WTC11 (cell line): ENCODE data around the genes SPDYE8, ABHD11, CLDN3 and EIF4H.

- PRO-cap, result no peak
Observed at GRCh38 chr7:72945026-72945897, 20.4 kb downstream of the POM121 start.

DNA sequence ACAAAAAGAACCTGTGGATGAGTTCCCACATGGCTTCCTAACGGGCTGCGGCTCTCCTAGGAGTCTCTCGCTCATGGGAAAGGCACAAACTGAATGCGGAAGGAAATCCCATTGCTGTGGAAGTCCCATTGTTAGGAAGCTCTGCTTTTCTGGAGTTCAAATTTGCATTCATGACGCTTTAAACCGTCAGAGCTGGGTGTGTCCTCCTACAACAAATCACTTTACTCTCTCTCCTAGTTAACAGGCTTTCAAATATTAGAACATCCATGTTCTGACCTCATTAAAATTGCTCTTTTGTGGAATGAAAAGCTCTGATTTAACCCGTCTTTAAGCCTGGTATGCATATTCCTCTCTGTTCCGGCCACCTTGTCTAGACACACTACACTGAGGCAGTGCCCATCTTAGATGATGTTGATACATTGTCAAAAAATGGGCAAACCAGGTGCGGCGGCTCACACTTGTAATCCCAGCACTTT lies at the start of gene SPDYE8:
SPDYE8 (minus strand) TSS at position 133 of the 476 bp plus-strand sequence.
- PRO-cap, result no peak

DNA sequence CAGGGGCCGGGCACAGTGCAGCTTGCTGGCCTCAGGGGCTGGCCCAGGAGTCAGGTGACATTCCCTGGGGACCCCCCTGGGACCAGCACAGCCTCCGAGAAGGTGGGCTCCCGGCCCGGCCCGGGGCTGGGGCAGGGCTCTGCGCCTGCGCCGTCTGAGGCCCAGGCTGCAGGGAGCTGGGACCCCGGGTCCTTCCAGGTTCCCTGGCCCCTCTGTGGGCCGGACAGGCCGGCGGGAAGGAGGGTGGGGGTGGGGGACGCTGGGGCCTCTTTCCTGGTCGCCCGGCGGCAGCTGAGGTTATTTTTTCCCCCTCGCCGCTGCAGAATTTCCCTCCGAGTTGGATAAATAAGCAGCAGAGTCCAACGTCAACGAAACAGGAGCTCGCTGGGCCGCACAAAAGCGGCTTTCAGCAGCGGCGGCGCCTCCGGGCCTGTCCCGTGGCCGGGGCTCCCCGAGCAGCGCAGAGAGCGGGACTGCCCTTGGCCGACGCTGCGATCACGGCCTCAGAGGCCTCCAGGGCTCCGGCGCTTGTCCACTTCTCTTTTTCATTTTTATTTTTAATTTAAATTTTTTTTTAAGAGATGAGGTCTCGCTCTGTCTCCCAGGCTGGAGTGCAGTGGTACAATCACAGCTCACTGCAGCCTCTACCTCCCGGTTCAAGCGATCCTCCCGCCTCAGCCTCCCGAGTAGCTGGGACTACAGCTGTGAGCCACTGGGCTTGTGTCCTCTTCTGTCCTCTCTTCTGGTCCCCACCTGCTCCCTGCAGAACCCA lies 9.4 kb upstream of the FZD9 start:
- PRO-cap, result bidirectional peak, plus-strand start at position 237 of the sequence, minus-strand start at position 156 of the sequence

GRCh38 chr7:73428865-73429403 lies 4.6 kb upstream of the FZD9 start:
- PRO-cap, result unidirectional peak, minus-strand start at chr7:73429283

GRCh38 chr7:73441286-73442159 lies 7.9 kb downstream of the FZD9 start:
- PRO-cap, result no peak

GRCh38 chr7:73508226-73508703 lies 13.8 kb downstream of the BAZ1B start:
- PRO-cap, result no peak

DNA sequence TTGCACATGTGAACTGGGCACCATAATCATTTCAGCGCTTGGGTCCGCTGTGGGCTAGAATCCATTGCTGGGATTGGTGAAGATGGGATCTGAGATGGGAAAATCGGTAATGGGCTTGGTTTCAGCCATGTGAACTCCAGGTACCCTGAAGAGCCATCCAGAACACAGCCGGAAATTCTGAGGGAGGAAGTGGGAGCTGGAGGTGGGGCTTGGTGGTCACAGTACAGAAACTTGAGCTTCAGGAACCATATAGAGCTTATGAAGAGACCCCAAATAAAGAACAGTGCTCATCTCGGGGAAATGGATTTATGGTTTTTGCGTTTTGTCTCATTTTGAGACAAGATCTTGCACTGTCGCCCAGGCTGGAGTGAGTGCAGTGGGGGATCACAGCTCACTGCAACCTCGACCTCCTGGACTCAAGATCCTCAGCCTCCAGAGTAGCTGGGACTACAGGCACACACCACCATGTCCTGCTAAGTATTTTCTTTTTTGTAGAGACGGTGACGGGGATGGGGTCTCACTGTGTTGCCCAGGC lies 3.5 kb upstream of the BAZ1B start:
- PRO-cap, result no peak

- PRO-cap, result no peak
Observed at GRCh38 chr7:73600317-73601103, 22.1 kb upstream of the TBL2 start.

- PRO-cap, result no peak
Observed at GRCh38 chr7:73697292-73697810, 14.0 kb downstream of the BUD23 start.

DNA sequence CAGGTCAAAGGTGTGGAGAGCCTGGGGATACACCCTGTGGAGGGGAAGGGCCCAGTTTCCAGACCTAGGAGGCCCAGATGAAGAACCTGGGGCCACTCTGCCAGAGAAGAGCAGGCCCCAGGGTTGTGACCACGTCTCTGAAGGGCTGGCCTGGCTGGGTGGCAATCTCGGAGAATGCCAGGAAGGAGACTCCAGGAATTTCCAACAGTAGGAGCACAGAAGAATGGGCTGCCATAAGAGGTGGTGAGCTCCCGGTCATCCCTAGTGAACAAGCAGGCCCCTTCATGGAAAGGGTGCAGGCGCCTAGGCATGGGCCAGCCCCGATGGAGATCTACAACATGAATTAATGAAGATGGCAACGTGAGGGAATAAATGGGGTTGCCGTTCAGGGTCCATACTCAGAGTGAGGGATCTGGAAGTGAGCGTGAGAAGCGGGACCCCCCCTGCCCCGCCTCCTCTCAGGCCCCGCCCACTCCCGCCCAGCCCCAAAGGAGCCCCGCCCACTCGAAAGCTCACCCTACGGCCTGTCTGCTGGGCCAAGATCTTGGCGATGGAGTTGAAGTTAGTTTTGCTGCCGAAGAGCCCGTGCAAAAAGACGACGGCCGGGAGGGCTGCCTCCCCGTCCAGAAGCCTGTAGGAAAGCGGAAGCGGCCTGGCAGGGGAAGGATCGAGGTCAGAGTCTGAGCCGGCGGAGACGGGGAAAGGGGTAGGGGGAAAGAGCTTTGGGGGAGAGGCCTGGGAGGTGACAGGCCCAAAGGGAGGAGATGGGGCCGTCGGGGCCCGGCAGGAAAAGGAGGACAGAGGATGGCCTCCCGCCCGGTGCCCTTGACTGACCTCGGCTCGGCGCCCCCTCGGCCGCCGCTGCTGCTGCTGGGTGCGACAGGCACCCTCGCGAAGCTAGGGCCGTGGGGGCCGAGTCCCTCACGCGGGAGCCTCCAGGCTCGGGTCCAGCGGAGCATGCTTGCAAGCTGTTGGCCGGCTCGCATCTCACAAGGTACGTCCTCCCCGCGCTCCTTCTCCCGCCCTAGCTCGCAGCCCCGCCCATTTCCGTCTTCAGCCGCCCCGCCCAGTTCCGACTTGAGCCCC lies at the start of gene ABHD11:
ABHD11 (minus strand) TSS at position 991 of the 1,086 bp plus-strand sequence.
- PRO-cap, result bidirectional peak, plus-strand start at position 525 of the sequence, minus-strand start at position 405 of the sequence; unidirectional peak, plus-strand start at position 525 of the sequence; bidirectional peak, plus-strand start at position 765 of the sequence, minus-strand start at position 717 of the sequence; bidirectional peak, plus-strand start outside the sequence, minus-strand start at position 991 of the sequence

GRCh38 chr7:73741480-73742103 lies 3.0 kb upstream of the ABHD11 start:
- PRO-cap, result unidirectional peak, minus-strand start at chr7:73741711

DNA sequence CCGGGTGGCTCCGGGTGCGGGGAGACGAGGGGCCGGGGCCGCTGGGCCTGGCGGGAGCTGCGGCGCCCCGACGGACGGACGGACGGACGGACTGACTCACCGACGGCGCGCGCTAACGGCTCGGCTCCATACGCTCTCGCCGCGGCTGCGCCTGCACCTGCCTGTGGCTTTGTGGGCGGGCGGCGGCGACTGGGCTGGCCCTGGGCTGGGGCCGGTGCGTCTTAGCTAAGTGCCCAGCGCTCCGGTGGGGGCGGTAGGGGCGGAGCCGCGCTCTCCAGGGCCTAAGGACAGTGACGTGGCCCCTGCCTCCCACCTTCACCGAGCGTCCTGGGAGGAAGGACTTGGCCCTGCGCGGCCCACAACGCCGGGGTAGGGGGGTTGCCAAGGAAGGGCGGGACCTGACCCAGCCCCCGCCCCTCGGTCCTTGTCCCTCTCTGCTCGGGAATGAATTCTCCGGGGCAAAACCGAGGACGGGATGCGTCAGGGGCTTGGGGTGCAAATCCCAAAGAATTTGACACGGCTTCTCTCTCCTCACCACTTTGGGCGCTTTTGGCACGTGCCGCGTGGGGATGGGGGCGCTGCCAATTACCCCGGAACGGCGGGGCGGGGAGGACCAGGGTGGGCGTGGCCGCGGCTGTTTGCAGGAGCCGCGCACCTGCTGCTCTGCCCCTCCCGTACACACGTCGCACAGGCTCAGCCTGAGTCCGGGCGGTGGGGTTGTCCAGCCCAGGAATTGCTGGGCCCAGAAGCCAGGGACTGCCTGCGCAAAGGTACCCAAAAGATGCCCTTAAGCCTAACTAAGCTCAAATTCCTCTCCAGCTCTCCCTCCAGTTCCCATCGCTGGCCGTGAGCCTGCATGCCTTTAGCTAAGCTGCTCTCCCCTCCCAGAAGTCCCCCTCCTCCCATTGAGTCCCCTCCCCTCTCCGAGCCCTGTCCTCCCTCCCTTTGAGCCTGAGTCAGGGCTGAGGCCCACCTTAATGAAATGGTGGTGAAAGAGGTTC lies at the start of gene CLDN3:
CLDN3 (minus strand) TSS at position 196 of the 1,001 bp plus-strand sequence.
- PRO-cap, result bidirectional peak, plus-strand start at position 679 of the sequence, minus-strand start at position 191 of the sequence

- PRO-cap, result no peak
Observed at GRCh38 chr7:73792563-73793310, 22.7 kb upstream of the CLDN3 start.

- PRO-cap, result no peak
Observed at GRCh38 chr7:73831181-73831719, 454 bp downstream of the CLDN4 start.

DNA sequence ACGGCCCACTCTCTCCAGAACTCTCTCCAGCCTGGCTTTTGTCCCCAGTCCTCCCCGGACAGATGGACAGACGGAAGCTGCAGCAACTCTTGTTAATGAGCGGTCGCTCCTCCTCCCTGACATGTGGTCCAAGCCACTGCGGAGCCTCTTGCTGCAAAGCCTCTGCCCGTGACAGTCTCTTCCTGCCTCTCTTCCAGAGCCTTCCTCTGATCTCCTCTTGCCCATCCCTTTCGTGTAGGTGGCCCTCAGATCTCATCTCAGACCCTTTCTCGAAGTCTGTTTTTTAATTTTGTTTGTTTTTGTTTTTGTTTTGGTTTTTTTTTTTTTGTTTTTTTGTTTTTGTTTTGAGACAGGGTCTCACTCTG lies 46.0 kb downstream of the TMEM270 start:
- PRO-cap, result no peak

GRCh38 chr7:73985607-73985999 lies 42.4 kb upstream of the ELN start:
- PRO-cap, result no peak

DNA sequence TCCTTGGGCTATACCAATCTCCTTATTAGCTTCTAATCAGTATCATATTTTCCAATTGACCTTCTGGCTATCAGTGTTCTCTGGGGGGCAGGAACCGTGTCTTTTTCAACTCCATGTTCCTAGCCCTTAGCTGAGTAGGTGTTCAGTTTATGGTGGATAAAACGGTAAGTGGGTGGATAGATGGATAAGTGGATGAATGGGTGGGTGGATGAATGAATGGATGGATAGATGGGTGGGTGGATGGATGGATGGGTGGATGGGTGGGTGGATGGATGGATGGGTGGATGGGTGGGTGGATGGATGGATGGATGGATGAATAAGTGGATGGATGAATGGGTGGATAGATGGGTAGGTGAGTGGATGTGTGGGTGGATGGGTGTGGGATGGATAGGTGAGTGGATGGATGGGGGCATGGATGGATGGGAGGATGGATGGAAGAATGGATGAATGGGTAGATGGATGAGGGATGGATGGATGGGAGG lies 25.5 kb downstream of the ELN start:
- PRO-cap, result no peak

DNA sequence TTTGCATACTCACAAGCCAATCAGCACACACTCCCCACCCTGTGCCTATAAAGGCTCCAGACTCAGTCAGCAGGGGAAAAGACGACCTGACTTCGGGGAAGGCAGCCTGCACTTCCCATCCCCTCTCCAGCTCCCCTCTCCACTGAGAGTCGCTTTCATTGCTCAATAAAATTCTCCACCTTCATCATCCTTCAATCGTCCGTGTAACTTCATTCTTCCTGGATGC lies 34.9 kb upstream of the EIF4H start:
- PRO-cap, result bidirectional peak, plus-strand start at position 77 of the sequence, minus-strand start outside the sequence

GRCh38 chr7:74173441-74174454 lies at the start of gene EIF4H:
Gene EIF4H (plus strand): TSS chr7:74174356.
- PRO-cap, result bidirectional peak, plus-strand start at chr7:74174356, minus-strand start at chr7:74174236

DNA sequence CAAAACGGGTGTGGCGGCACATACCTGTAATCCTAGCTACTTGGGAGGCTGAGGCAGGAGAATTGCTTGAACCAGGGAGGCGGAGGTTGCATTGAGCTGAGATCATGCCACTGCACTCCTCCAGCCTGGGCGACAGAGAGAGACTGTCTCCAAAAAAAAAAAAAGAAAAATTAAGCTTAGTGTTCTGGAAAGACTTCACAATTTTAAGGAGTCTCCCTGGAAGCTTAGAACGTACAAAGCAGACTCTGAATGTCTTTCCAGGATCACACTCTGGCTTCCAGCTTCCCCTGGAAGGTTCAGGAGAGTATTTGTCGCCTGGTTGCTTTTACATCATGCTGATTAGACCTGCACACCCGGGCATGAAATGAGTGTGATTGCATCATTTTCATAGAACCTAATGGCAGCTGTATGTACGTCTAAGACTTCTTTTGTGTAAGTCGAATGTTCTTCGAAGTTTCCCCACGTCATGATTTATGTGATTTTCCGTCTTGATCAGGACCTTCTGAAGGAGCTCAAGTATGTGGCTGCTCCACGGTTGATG lies 4.3 kb downstream of the EIF4H start:
- PRO-cap, result no peak